M059J (cell line): ENCODE results near the gene IRS2.

DNA sequence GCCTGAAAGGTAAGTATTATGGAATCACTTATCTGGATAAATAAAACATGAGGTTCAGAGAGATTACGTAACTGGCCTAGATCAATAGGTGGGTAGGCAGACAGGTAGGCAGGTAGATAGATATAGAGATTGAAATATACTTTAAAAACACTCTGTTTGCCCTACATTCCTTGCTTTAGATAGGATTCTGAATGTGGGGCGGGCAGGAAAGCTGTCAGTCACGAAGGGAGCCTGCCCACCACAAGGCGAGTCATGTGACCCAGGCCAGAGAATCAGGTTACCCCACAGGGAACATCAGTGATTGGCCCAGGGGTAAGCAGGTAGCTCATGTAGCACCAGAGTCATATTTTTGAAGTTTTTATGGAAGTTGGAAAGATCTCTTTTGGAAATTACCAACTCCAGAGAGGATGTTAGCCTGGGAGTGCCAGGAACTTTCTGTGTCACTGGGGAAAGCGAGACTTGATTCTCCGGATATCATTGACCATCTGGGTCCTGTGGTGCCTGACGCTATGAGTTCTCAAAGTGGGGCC lies 60.4 kb downstream of the IRS2 start:
- RAMPAGE, long total RNA = no peak

- RAMPAGE, long total RNA = no peak
Measured at GRCh38 chr13:109764158-109764567, 22.2 kb downstream of the IRS2 start.

DNA sequence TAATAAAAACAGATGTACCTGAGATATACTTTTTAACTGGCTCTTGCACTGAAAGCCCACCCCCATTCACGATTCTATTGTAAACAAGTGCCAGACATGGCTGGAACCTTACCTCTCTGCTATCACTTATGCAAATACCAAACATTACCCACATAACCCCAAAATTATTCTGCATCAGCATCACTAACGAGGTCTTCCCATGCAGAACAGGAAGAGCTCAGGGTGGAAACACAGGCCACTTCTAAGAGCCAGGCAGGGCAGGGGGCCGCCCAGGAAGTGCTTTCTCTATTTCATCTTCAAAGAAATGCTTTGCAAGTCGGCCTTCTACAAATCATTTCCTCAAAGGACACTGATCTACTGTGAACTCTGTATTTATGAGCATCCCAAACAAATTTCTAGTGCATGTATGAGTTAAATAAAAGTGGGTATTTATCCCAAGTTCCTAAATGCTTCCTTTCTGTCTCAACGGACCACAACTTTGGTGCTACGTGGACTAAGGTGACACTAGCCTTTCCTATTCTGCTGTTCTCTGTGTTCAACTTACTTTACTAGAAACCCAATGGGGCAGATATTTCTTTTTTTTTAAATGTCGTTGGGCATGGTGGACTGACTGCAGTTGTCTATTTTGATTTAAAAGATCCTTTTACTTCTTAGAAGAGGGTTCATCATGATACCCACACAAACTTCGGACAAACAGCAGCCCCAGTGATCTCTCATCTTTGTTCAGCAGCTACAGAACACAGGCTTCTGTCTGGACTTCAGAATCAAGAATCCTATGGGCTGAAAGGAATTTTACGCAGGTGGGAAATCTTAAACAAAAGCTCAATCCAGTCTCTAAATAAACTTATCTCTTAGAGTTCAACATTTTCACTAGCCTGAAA lies 7.1 kb downstream of the IRS2 start:
- RAMPAGE, long total RNA = no peak

DNA sequence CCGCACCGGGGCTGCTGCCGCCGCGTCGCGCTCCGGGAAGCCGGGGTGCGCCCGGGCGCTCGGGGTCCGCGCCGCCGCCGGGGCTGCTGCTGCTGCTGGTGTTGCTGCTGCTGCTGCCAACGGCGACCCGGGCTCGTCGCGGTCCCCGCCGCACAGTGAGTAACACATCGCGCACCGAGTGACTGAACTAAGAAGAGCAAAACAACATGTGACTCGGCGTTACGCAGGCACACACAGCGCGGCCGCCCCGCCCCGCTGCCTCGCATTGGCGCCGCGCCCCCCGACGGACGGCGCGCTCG lies at the start of gene IRS2:
Gene IRS2 (minus strand): TSS at position 164 of the 299 bp plus-strand sequence.
- RAMPAGE, long total RNA = no peak

DNA sequence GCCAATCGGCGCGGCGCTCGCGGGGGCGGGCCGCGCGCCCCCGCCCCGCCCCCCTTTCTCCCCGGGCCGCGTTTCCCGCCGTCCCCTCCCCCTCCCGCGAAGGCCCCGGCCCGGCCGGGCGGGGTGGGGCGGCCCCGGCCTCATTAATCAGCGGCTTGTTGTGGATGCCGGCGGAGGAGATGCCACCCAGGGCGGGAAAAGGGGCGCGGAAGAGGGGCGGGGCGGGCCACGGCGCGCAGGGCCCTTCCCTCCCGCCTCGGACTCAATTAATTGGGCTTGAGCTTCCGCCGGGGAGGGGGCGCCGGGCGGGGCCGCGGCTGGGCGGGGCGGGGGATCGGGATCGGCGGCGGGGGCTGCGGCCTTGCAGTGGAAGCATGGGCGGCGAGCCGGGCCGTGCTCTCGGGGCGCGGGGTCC lies 343 bp upstream of the IRS2 start:
- RAMPAGE, long total RNA = no peak

DNA sequence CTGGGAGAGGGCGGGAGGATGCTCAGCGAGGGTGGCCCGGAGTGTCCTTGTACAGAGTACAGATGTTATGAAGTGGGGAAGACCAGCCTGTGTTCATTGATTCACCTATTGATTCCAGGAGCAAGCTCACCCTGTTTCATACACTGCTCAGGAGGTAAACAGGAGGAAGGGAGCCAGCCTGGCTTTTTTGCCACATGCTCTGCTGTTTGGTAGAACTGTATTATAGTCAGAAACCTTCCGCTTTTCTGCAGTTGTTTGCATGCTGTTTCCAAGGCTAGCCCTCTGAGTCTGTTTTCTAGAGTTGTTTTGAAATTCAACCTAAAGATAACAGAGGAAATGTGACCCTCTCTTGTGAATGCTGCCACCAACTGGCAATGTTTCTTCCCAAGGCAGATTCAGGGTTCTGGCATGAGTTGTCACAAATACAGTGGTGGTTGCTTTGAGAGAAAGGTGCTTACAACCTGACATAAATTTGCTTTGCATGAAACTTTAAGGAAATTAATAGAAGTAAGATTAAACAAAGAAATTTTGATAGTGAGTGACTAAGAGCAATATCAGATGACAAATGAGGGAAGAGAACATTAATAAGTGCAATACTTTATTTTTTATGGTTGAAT lies 4.9 kb upstream of the IRS2 start:
- RAMPAGE, long total RNA = no peak

DNA sequence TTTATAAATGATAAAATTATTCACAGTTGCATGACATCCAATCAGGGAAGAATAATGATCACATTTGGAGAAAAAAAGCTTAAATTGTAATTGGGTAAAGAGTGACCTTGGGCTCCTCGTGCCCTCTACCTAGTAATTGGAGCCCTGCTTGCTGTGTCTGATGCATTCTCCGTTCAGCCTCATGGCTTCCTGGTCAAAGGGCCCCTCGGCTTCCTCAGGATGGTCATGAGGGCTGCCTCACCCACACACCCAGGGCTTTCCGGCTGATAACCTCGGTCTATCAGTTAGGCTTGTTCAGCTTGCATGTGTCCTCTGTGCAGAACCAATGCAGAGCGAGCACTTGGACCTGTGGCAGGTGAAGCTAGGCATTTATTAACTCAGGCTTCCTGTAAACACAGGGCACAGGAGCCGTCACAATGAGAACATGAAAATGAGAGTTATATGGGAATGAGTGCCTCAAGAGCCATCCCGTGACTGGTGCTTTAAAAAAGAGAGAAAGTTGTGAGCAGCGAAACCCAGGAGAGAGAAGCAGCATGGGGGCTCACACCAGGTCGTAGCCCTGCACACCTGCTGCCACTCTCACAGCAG lies 50.2 kb upstream of the IRS2 start:
- RAMPAGE, long total RNA = no peak

DNA sequence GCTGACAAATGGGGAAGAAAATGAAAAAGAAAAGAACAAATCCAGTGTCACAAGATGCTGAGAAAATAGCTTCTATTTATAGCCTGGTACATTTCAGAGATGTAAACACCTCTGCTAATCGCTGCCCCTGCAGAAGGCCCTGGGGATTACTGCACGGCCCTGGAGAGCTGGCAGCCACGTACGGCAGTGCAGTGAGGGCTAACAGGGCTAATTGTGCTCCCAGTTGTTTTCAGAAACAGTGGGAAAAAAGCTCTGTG lies 237.7 kb upstream of the IRS2 start:
- RAMPAGE, long total RNA = no peak

GRCh38 chr13:110045051-110045706 lies 258.8 kb upstream of the IRS2 start:
- RAMPAGE, long total RNA = no peak

DNA sequence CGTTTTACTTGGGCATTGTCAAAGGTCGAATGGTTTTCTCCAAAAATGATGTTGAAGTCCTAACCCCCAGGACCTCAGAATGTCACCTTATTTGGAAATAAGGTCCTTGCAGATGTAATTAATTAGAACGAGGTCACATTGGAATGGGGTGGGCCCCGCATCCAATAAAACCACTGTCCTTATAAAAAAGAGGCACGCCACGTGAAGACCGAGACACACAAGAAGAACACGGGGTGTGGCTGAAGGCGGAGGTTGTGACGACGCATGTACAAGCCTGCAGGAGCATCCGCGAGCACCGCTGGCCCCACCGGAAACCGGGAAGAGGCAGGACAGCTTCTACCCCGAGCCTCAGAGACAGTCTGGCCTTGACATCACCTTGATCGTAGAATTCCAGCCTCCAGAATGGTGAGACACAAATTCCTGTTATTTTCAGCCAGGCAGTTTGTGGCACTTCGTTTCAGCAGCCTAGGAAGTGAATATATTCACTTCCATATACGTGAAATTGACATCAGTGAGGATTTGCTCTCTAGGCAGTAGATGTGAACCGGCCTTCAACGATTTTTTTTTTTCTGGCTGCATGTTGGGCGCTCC lies 177.9 kb downstream of the COL4A1 start:
- RAMPAGE, long total RNA = no peak

GRCh38 chr13:110160954-110161600 lies 145.9 kb downstream of the COL4A1 start:
- RAMPAGE, long total RNA = no peak

- RAMPAGE, long total RNA = no peak
Measured at GRCh38 chr13:110186869-110187738, 119.9 kb downstream of the COL4A1 start.

GRCh38 chr13:110192785-110193249 lies 114.1 kb downstream of the COL4A1 start:
- RAMPAGE, long total RNA = no peak

- RAMPAGE, long total RNA = no peak
Measured at GRCh38 chr13:110198335-110198728, 108.6 kb downstream of the COL4A1 start.

GRCh38 chr13:110233099-110233908 lies 73.7 kb downstream of the COL4A1 start:
- RAMPAGE, long total RNA = no peak

GRCh38 chr13:110262959-110263451 lies 44.0 kb downstream of the COL4A1 start:
- RAMPAGE, long total RNA = no peak

DNA sequence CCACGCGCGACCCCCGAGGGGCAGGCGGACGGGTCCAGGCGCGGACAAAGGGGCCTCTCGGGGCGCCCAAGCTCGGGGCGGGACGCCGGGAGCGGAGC lies 277 bp downstream of the COL4A1 start:
- RAMPAGE, long total RNA = no peak

DNA sequence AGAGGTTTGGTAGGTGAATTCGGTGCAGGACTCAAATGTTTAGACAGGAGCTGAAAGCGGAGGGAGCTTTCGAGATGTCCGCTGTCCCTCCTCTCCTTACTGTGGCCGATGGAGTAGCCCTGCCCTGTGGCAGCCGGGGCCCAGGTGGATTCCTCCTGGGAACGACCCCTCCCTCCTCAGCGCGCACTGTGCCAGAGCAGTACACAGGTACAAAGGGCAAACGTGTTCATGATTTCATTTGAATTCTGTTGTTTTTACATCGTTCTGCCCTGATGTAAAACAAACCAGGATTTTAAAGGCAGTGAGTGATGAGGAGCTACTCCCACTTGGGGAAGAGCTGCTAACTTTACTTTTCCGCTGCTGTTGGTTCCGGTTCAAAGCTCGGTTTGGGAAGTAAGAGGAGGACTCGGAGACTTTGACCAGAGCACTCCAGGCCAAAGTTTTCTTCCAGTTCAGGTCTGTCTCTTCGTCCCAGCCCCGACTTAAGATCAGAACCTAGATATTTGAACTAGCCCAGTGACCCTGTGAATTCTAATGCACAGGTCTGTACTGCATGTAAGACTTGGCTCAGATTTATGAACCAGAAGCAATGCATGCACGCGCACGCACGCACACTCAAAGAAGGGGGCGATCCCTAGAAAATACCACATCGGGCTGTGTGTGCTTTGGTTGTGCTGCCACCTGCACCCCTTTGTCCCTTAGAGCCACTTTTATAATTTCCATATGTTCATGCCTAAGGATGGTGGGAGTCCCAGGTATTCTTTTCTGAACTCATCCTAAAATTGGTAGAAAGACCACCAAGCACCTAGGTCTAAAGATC lies 2.0 kb downstream of the COL4A2 start:
- RAMPAGE, long total RNA = no peak

DNA sequence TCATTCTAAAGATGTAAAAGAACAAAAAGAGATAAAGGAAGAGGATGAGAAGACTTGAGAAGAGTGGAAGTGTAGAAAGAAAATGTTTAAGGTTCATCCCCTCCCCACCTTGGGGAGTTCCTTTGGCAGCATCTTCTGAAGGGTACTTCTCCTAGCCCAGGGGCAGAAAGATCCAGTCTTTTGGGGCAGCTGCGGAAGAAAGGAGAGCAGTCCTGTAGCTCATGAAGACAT lies 33.3 kb downstream of the COL4A2 start:
- RAMPAGE, long total RNA = no peak

DNA sequence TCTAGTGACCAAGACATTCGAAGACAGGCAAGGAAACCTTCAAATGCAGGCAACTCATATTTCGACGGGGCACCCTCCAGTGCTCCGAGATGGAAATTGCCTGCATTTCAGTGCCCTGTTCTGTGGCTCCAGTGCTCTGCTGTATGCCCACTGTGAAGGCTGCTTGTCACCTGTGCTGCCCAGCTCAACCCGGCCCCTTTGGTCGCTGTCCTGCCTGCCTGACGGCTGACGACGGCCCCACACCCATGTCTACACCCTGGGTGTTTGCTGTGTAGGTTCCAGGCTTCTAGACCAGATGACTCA lies 39.3 kb downstream of the COL4A2 start:
- RAMPAGE, long total RNA = no peak